Iris pigment epithelial cell (primary cell): ENCODE measurements around a stretch of chr1.

GRCh38 chr1:234771605-234772251 is 161.8 kb upstream of the IRF2BP2 start:
- RRBS = no CpG with 5 or more reads among the region's 9 CpGs

DNA sequence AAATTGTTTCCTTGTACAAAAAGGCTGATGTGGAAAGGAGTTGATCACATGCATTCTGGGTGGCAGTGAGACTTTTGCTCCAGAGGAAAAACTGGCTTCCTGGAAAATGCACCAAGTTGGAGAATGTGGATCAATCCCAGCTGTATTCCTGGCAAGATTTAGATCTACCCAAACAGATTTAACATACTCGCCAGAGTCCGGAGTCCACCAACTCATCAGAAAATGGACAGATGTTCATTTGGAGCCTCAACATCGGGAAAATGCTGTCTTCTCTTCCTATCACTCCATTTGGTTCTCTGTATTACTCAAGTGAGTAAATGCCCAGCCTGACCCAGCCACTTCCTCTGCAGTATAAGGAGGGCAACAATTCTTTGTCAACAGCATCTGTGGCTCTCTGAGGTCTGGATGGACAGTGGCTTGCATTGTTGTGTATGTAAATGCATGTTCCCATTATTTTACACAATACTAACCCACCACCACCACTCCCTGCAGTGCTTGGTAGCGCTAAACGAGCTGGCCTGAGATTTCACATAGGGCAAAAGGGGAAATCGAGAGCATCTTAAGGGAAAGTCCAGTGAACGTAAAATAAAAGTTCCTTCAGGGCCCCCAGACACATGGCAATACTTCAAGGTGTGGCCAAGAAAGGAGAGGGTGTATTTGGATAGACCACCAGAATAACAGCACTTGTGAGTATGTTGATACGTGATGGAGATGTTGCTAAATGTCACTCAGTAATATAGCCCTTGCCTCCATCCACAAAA is 226.3 kb upstream of the IRF2BP2 start:
- RRBS = no CpG with 5 or more reads among the region's 8 CpGs

DNA sequence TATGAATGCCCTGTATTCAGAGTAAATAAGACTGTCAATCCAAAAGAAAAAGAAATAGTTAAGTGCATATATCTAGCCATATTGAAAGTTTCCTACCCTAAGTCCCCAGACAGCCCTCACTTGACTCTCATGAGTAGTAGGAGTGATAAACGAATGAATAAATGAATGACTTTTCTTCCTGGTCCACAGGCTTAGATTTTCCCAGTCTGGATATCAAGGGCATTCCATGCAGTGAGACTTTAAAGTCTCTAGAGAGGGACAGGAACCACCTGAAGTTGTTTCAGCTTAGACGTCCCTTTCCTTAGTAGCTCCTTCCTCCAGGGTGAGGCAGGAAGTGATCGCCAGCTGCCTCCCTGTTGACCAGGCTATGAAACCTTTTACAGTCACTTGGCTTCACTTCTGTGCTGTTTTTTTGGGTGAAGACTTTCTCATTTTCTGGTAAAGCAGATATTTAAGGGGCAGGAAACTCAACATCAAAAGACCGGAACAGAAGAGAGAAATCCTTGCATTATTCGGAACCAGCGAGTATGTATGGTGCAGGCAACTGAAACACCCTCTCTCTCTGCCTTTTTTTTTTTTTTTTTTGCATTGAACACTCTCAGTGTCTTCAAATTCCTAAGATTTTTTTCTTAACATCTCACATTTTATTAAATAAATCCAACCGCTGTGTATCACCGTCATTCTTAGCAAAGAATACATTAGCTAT is 234.5 kb upstream of the IRF2BP2 start:
- RRBS = no CpG with 5 or more reads among the region's 8 CpGs

- RRBS = no CpG with 5 or more reads among the region's 8 CpGs
Observed at GRCh38 chr1:234856576-234857304, 246.8 kb upstream of the IRF2BP2 start.

DNA sequence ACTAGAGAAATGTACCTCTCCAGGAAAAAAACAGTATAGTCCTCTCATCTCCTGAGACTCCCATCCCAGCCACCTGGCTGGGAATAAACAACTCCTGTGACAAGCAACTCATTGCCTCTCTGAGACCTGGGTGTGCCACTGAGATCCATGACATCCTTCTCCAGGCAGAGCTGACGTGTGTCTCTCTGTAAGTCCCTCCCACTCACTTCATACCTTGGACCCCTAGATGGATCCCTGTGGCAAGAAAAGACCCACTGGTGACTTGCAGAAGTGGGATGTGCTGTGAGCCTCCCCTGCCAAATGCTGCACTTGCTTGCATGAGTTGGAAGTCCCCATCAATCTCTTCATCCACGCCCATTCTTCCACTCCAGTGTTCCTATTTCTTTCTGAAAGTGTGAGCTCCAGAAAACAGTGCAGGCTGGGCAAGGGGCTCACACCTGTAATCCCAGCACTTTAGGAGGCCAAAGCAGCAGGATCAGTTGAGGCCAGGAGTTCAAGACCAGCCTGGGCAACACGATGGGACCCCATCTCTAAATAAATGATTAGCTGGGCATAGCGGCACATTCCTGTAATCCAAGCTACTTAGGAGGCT is 254.1 kb upstream of the IRF2BP2 start:
- RRBS = no CpG with 5 or more reads among the region's 4 CpGs

DNA sequence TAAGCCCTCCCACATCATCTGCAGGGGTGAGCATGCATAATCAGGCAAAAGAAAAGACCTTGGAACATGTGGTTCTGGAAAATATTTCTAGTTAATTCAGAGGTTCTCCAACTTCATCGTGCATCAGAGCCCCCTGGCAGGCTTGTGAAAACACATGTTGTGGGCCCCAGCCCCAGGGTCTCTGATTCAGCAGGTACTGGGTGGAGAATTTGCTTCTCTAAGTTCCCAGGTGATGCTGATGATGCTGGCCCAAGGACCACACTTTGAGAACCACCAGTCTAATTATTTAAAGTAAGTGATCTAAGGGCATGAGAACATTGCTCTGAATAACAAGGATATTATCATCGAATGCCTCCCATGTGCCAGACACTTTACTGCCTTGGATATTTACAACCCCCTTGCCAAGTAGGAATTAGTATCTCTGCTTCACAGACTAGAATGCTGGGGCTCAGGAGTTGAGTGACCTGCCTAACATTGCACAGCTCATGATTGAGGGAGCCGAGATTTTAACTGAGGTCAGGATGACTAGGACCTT is 231.0 kb downstream of the TOMM20 start:
- RRBS = no CpG with 5 or more reads among the region's 3 CpGs

DNA sequence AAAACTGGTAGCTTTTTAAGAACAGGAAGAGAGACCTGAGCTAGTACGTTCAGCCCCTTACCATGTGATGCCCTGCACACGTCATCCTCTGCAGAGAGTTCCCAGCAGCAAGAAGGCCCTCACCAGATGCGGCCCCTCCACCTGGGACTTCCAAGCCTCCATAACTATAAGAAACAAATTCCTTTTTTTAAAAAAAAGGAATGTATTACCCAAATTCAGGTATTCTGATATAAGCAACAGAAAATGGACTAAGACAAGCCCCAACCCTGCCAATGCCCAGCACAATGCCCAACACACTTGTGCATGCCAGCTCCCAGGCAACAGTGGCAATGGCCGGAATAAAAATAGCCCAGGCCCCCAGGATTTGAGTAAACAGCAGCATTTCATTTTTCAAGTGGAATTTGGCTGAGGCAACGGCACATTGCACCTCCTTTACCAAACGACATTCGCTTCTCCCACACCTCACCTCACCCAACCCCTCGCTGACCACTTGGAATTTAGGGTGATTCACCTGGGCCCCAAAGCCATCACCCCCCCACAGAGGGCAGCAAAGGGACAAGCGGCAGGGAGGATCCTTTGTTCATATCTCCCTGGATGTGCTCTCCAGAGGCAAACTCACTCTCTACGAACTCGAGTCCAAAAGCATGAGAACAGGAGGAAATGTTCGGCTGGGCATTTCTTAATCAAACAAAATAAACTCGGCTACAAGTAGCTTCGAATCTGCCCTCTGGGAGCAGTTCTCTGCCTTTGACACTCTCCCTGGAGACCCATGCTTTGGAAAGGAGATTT is 215.8 kb downstream of the TOMM20 start:
- RRBS = no CpG with 5 or more reads among the region's 14 CpGs

DNA sequence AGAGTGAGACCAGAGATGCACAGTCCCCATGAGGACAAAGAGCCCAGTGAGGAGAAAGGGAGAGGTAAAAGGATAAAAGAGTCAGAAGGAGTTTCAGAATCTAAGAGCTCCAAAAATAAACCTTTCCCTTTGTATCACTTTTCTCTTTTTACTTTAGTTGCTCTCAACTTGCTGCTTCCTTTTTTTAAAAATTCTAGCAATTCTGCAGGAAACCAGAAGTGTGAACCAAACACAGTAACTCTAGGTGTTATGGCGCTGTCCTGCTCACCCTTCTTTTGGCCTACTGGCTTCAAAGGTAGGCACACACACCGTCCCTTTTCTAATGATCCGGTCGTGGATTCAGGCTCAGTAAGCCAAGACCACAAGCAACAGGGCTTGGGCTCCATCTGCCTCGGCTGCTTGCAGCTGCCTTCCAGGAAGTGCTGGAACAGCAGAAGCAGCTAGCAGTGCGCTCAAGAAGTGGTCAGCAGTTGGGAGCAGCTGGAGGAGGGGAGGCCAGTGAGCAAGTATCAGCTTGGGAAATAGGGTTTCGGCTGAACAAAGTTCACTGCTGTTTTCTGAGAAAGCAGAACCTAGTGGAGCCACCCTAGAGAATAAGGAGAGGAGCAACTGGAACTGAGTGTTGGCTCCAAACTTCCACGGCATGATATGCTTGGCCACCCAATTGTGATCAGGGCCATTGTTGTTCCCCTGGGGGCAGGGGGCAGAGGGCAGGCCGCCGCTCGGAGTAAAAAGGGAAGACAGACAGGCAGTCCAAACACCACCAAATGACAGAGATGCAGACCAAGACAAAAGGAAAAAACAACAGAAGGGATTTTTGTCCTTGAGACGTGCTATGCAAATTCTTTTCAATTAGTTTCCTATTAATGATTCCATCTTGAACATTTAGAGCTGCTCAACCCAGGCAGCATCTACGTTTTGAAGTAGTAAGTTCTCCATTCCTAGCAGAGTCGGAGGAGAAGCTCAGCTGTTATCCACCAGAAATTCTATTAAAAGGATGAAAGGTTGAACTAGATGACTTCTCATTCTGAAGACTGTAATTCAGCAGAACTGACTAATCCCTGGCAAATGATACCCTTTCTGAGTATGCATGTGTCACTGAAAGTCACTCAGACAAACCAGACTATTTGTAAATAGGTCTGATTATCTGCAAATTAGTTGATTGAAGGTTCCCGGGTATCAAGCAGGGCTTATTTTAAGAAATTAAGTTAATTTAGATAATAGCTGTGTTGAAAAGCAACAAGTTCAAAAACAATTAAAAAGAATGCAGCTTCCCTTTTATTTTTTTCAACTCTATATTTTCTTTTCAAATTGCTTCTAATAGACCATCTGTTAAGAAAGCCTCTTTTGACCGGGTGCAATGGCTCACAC is 173.2 kb downstream of the TOMM20 start:
- RRBS = 80% methylated on average over 1 of the region's 16 CpGs

GRCh38 chr1:234970379-234971494 is 157.9 kb downstream of the TOMM20 start:
- RRBS = no CpG with 5 or more reads among the region's 17 CpGs

GRCh38 chr1:234972198-234973129 is 156.2 kb downstream of the TOMM20 start:
- RRBS = no CpG with 5 or more reads among the region's 20 CpGs

GRCh38 chr1:234980413-234980699 is 148.3 kb downstream of the TOMM20 start:
- RRBS = no CpG with 5 or more reads among the region's 3 CpGs

DNA sequence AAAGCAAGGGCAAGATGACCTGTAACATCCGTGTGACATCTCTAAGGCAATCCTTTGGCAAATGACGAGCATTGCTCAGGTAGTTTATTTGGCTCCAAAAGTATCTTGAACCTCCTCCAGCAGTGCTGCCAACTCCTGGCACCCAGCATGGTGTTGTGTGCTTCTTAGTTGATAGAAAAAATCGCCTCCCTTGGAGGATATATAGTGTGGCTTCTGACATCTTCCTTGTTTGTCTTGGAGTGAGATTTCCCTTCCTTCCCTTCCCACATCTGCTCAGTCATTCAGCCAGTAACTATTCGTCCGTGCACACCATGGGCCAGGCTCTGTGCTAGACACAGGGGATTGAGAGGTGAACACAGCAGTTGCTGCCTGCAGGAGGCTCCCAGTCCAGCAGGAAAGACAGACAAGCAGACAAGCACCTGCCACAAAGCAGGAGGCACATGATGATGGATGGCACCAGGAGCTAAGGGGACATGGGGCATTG is 121.7 kb downstream of the TOMM20 start:
- RRBS = no CpG with 5 or more reads among the region's 5 CpGs

- RRBS = no CpG with 5 or more reads among the region's 2 CpGs
Observed at GRCh38 chr1:235297765-235297989, 30.3 kb downstream of the ARID4B start.

GRCh38 chr1:235302396-235302956 is 25.5 kb downstream of the ARID4B start:
- RRBS = no CpG with 5 or more reads among the region's 2 CpGs

DNA sequence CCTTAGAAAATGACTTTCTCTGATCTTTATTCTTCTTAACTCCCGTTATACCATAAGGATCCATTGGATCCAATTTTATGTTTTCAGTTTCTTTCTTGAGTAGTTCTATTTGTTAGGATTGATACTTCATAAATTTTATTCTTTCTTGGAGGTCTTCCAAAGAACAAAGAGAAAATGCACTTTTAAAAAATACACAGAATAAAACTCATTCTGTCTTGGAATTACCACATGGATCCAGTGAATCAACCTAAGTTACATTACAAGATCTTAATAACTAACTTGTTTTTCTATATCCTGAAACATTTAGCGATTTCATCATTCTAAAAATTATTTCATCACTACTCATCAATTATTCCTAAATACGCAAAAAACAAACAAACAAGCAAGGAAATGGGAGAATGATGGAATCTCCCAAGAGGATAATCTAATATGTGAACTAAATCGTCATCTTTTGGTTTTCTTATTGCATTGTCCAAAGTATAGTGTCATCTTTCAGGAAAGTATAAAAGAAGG is 38.4 kb upstream of the GNG4 start:
- RRBS = no CpG with 5 or more reads among the region's 4 CpGs

- RRBS = 3% methylated on average over 2 of the region's 15 CpGs
Observed at GRCh38 chr1:235865688-235866158, 983 bp downstream of the LYST start.

GRCh38 chr1:235892545-235893129 is 25.9 kb upstream of the LYST start:
- RRBS = no CpG with 5 or more reads among the region's 3 CpGs

- RRBS = no CpG with 5 or more reads among the region's 10 CpGs
Observed at GRCh38 chr1:236008860-236009661, 55.8 kb downstream of the NID1 start.

DNA sequence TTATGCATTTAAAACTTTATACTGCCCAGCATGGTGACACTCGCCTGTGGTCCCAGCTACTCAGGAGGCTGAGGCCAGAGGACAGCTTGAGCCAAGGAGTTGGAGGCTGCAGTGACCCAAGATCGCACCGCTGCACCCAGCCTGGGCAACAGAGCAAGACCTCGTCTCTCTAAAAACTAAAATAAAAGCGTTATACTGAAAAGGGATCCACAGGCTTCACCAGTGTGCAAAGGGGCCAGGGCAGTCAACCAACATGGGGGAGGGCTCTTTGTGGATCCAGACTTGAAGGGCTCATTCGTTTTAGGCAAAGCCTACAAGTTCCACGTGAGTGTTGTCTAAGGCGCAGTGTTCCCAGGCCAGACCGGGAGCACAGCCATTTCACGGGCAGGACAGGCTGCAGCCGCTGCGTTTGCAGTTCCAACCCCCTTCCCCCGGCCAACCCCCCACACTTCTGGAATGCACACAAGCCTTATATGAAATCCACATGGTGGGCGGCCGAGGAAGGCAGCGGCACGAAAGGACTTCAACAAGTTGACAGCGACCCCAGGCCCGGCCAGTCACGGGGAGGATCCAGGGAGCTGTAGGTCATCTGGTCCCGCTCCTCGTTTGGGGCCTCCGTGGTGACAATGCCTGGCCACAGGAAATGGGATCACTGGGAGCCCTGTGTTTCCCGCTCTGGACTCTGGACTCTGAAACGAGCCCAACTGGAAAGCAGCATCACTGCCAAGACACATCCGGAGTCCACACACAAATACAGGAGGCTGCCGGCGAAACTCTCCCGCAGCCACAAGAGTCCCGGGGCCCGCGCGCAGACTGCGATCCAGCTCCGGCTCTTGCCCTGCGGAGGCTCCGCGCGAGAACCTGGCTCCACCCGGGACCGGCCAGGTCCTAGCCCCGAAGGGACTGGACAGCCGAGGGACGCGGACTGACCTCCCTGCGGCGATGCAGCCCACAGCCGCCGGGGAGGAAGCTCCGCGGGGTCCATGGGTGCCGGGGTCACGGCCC is 970 bp downstream of the NID1 start:
- RRBS = 2% methylated on average over 18 of the region's 53 CpGs